LHCN-M2 (cell line): Measurements from ENCODE around the genes MEF2C and POLR3G.

- RAMPAGE, long total RNA, result no peak
These were observed 18.8 kb downstream of the CKMT2 start for GRCh38 chr5:81251966-81252316.

GRCh38 chr5:81254796-81255538 lies 21.8 kb downstream of the CKMT2 start:
- RAMPAGE, long total RNA, result no peak

DNA sequence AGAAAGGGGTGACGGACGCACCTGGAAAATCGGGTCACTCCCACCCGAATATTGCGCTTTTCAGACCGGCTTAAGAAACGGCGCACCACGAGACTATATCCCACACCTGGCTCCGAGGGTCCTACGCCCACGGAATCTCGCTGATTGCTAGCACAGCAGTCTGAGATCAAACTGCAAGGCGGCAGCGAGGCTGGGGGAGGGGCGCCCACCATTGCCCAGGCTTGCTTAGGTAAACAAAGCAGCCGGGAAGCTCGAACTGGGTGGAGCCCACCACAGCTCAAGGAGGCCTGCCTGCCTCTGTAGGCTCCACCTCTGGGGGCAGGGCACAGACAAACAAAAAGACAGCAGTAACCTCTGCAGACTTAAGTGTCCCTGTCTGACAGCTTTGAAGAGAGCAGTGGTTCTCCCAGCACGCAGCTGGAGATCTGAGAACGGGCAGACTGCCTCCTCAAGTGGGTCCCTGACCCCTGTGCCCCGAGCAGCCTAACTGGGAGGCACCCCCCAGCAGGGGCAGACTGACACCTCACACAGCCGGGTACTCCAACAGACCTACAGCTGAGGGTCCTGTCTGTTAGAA lies 134.5 kb downstream of the SSBP2 start:
- RAMPAGE, long total RNA, result no peak

DNA sequence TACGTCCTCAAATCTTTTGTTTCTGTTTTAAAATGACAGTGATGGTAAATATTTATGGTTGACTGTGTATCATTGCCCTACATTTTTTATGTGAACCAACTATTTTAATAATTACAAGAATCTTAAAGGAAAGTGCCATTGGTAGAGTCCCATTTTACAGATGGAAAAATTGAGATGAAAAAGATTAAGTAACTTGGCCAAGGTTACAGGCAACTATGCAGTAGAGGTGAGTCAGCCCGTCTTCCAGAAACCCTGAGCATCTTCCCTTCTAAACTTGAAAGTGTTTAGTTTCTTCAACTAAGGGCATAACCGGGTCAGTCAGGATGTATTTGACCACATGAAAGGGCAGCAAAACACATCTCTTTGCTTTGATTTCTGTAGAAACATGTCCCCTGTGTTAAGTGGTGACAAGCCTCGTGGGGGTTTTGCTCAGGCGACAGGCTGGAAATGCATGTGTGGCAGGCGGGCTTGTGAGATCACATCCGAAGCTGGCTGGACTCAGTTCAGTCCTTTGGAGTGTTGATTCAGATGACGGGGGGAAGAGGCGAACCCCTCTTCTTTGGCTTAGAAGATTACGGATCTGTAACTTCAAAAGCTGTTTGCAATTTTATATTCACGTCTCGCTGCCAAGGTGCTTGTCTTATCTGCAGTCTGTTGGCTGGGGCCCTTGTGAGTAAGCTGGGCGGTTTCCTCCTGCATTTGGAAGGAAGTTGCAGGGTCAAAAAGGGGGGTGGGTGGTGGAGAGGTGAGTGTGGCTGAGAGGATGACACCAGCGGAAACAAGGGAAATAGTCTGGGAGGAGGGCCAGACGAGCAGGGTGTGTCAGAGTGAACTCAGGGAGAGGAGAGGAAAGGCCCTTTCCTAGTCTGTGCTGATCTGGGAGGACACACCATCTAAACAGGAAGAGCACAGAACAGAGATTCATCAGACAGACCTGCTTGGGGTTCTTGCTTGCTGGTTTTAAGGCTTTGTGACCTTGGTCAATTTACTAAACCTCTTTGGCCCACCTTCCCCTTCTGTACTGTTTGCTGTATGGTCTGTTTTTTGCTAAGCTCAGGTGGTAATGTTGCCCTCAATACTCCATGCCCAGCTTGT lies 78.9 kb upstream of the RPS23 start:
- RAMPAGE, long total RNA, result no peak

DNA sequence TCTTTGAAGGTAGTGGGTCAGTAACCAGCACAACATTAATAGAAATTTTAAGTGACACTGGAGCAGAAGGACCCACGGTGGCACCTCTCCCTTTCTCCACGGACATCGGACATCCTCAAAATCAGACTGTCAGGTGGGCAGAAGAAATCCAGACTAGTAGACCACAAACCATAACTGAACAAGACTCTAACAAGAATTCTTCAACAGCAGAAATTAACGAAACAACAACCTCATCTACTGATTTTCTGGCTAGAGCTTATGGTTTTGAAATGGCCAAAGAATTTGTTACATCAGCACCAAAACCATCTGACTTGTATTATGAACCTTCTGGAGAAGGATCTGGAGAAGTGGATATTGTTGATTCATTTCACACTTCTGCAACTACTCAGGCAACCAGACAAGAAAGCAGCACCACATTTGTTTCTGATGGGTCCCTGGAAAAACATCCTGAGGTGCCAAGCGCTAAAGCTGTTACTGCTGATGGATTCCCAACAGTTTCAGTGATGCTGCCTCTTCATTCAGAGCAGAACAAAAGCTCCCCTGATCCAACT lies 68.5 kb downstream of the VCAN start:
- RAMPAGE, long total RNA, result no peak

GRCh38 chr5:87120358-87120932 lies 147.2 kb upstream of the RASA1 start:
- RAMPAGE, long total RNA, result no peak

- RAMPAGE, long total RNA, result no peak
These were observed 45.2 kb downstream of the RASA1 start for GRCh38 chr5:87312674-87313431.

DNA sequence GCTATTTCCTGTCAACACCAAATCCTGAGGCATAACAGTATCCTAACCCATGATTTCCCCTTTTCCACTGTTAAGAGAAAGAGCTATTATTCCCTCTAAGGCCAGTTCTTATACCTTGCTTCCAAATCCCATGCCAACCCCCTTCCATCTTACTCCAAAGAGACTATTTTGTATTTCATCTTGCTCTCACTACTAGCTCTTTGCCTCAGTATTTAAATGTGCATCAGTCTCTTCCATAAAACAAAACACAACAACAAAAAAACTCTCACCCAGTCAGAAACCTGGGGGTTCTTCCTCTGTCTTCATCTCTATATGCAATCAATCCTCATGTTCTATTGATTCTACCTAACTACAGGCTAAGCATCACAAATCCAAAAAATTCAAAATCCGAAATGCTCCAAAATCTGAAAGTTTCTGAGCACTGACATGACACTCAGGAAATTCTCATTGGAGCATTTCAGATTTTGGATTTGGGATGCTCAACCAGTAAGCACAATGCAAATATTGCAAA lies 6.6 kb downstream of the CCNH start:
- RAMPAGE, long total RNA, result no peak

GRCh38 chr5:88141679-88142007 lies 127.0 kb downstream of the TMEM161B start:
- RAMPAGE, long total RNA, result no peak

- RAMPAGE, long total RNA, result no peak
These were observed 17.1 kb upstream of the TMEM161B start for GRCh38 chr5:88285652-88286221.

- RAMPAGE, long total RNA, result no peak
These were observed 216.2 kb downstream of the MEF2C start for GRCh38 chr5:88666737-88667214.

- RAMPAGE, long total RNA, result no peak
These were observed 63.7 kb downstream of the MEF2C start for GRCh38 chr5:88819270-88819607.

DNA sequence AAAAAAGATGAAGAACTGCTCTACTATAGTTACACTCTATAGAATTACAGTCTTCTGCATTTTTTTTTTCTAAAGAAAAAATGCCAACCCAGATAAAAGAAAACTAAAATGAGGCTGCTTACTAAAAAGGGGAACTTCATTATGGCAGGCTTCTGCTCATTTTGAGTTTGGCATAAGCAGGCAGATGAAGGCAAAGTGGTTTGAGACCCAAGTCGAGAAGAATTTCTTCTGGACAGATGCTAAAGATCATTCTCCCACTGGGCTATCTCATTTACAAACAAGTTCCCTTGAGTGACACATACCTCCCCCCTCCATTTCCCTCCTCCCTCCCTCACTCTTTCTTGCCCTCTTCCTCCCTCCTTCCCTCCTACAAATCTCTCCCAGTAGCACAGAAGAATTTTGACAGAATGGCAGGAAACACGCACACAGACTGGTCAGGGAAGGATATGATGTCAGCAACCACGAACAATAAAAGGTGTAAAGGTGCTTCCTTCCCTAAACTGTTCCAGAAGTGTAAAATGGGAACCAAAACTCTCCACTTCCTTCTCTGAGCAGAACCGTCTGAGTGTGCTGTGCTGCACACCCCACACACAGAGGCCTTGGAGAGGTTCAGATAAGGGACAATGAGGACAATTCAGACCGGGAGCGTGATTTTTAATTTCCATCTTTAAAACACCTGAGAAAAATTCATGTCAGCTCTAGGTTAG lies 55.9 kb downstream of the MEF2C start:
- RAMPAGE, long total RNA, result no peak

DNA sequence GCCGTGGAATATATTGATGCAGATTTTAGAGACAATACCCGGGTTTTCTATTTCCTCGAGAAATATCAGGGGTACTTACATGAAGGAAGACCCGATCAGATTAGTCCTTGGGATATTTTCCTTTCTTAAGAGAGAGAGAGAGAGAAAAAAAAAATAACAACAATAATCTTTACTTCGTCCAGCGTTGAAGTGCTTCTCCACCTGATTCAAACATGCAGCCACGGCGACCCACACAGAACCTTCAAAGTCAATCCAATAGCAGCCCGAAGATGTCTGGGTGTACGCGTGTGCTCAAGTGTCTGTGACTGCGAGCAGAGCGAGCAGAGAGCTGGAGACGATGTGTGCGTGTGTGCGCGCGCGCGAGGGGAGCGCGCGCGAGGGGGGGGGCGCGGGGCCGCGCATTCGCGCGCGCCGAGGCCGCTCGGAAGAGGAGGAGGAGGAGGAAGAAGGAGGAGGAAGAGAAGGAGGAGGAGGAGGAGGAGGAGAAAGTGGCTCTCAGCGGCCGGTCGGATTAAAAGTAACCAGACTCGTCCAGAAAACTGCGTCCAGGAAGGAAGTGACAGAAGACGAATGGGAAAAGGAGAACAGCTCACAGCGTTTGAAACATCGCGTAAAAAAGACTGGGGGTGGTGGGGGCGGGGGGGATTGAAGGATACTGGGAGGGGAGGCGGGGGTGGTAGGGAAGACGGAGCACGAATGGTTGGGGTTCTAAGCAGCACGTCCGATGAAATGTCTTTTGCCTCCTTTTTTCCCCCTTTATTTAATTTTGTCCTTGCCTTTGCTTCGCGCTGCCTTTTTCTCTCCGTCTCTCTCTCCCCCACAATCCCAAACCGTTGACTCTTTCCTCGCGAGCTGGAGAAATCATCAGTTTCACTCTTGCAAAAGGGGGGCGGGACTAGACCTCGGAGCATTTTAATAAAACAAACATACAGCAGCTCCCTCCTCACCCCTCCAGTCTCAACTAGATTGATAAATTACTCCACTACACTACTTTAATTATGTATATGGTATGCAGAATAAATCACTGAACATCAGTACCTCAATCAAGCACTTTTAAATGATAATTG lies at the start of gene MEF2C:
Gene MEF2C (minus strand): TSS at position 309 of the 1,067 bp plus-strand sequence.
- RAMPAGE, long total RNA, result start-site peak on the minus strand centred at position 303 of the sequence, 13 bp wide, 23 reads

DNA sequence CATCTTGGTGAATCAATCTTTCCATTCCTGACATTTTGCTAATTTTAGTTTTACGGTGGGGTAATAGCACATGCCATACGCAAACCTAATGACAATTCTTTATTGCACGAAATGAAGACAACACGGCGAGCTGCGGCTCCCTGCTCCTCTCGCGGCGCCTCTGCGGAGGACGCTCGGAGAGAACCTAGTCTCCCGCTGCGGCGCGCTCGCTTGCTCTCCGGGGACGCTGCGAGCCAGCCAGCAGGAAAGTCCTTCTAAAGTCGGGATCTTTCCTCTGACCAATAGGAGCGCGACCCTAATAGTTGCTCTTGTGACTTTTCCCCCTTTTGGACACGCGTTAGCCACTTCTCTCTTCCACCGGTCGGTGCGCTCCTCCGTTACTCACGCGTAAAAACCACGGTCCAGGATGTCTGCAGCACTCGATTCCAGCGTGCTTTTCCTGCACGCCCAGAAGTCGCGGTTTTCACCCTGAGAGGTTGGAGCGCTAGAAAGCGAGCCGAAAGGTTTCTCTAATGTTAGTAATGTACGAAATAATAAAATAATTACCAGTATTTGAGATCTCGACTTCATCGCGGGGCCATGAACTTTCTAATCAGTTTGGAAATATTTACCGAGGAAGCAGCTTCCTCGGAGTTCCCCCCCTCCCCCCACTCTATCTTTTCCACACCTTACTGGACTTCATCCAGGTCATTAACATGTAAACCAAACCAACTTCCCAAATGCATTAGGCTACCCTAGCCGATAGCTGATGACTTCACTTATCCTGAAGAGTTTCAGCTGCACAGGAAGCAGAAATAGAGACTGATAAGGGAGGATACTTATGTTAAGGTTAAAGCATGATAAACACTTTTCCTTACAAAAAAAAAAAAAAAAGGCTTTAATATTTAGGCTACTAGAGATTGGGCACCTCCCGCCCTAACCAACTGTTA lies 1.2 kb upstream of the MEF2C start:
- RAMPAGE, long total RNA, result no peak

GRCh38 chr5:88888846-88889624 lies 6.1 kb upstream of the MEF2C start:
- RAMPAGE, long total RNA, result no peak

- RAMPAGE, long total RNA, result no peak
These were observed 7.5 kb upstream of the MEF2C start for GRCh38 chr5:88890270-88891015.

DNA sequence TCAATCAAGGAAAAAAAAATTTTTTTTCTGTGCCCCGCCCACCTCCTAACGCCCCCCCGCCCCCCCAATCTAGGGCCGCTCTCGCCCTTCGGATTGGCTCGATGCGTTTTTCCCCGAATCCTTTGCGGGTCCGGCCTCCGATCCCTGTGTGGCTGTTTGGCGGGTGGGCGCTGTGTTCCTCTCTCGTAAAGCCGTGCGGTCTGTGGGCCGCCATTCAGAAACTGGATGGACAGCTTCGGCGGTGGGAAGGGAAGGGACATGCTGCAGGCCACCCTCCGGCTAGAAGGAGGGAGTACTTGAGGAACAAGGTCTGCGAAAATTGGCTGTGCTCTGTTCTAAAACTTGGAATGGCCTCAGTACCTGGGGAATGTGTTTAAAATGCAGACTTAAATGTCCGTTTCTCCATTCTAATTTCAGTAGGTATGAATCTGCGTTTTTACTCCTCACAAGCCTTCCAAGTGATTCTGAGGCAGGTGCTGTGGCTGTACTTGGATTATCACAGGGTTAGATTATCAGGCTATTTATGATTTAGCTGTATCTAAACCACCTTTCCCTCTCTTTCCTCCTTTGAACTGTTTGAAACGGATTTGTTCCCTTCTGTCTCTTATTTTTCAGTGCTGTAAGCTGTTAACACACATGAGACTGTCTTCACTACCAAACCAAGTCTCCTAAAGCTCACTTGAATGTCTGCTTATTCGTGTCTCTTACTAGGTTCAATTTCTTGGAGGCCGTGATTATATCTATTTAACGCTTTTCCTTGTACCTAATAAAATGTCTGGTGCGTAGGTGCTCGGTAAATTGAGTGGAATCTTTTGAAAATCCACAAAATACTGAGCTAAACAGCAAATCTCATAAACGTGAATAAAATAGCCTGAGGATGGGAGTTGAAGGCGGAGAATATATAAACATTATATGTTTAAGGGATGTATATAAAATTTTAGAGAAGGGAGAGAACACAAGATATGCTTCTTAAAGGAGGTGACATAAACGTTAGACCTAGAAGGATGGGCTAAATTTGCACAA lies 640 bp upstream of the CETN3 start:
- RAMPAGE, long total RNA, result no peak

GRCh38 chr5:90474799-90475064 lies at the start of gene POLR3G:
Gene POLR3G (plus strand): TSS chr5:90474864.
- RAMPAGE, long total RNA, result start-site peak on the plus strand at chr5:90474828-90474894, 38 reads

GRCh38 chr5:90547998-90548624 lies 10.5 kb upstream of the ADGRV1 start:
- RAMPAGE, long total RNA, result no peak